Stomach (tissue), 7 donors: ENCODE data around the genes HTR2C, LRCH2, LUZP4 and KLHL13.

- PRO-cap: no peak
- RAMPAGE, long total RNA, 5 experiments: no peak in any of the 5 experiments
- RRBS: 44% methylated on average over 2 of the region's 27 CpGs
Measured at GRCh38 chrX:114583689-114584284, at the start of gene HTR2C. TSS of gene HTR2C (plus strand) at chrX:114584086.

GRCh38 chrX:115233082-115234412 is at the start of gene LRCH2:
TSS of gene LRCH2 (minus strand) at chrX:115234096.
- PRO-cap: unidirectional peak, plus-strand start at chrX:115233374; unidirectional peak, minus-strand start at chrX:115234041
- RAMPAGE, long total RNA, 5 experiments: start-site peak on the minus strand in 2 of 5 experiments, at chrX:115233827-115233995 at its widest, 13 to 16 reads per replicate
- RRBS: 41% methylated on average over 13 of the region's 64 CpGs

DNA sequence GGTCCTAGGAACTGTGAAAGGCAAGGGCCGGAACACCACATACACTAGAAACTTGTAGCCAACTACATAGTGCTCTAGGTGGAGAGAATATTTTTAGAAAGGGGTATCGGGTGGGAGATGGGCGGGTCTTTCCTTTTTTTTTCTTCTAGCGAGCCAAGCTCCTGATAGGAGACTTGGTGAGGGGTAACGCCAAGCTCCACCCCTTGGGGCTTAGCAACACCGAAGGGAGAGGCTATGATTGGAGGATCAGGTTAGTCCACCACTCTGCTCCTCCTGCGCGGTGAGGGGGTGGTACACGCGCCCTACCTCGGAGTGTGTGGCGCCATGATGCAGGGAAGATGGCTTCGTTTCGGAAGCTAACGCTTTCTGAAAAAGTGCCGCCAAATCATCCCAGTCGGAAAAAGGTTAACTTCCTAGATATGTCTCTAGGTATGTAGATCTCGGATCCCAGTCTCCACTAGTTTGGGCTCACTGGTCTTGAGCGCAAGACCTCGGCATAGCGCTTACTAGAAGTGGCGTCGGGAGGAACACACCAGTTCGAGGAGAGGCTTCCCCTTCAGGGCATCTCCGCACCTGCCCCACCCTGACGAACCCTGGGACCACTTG is at the start of gene LUZP4:
TSS of gene LUZP4 (plus strand) at position 294 of the 606 bp plus-strand sequence.
- PRO-cap: no peak
- RAMPAGE, long total RNA, 5 experiments: no peak in any of the 5 experiments
- RRBS: no CpG with 5 or more reads among the region's 26 CpGs

- PRO-cap: no peak
- RAMPAGE, long total RNA, 5 experiments: start-site peak on the minus strand in 1 of 5 experiments, at chrX:115892138-115892817 at its widest, 13 reads per replicate
- RRBS: no CpG with 5 or more reads among the region's 4 CpGs
Measured at GRCh38 chrX:115892103-115892545, 278.4 kb upstream of the AGTR2 start.

DNA sequence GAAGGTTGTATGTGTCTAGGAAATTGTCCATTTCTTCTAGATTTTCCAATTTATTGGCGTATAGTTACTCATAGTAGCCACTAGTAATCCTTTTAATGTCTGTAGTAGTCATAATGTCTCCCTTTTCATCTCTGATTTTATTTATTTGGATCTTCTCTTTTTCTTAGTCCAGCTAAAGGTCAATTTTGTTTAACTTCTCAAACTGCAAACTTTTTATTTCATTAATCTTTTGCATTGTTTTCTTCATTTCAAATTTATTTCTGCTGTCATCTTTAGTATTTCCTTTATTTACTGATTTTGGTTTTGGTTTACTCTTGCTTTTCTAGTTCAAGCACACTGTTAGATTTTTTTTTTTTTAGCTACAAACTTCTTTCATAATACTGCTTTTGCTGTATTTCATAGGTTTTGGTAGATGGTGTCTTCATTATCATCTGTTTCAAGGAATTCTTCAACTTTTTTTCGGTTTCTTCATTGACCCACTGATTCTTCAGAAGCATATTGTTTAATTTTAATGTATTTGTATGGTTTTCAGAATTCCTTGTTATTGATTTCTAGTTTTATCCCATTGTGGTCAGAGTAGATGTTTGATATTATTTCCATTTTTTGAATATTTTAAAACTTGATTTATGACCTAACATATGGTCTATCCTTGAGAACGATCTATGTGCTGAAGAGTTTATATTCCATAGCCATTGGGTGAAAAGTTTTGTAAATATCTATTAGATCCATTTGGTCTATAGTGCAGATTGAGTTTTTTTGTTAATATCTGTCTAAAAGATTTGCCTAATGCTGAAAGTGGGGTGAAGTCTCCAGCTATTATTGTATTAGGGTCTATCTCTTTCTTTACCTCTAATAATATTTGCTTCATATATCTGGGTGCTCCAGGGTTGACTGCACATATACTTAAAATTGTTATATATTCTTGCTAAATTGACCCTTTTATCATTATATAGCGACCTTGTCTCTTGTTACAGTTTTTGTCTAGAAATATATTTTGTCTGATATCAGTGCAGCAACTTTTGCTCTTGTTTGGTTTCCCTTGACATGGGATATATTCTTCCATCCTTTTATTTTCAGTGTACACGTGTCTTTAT is 238.3 kb upstream of the AGTR2 start:
- PRO-cap: no peak
- RAMPAGE, long total RNA, 5 experiments: start-site peak on the minus strand in 1 of 5 experiments, centred at position 282 of the sequence, 8 reads per replicate
- RRBS: no CpG with 5 or more reads among the region's 5 CpGs

DNA sequence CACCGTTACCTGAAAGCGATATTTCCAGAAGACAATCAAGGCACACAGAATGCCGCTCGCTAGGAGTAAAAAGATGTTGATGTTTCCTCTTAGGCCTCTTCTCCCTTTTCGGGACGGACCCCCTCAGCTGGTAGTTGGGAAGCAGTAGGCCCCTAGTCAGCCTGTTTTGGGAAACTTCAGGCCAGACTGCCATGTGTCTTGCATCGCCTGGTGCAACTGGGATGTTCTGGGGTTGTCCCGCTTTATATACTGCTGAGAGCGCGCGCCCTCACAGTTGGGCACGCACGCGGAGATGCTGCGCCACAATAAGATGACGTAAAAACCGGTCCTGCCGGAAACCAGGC is 231.2 kb upstream of the CT83 start:
- PRO-cap: no peak
- RAMPAGE, long total RNA, 5 experiments: no peak in any of the 5 experiments
- RRBS: no CpG with 5 or more reads among the region's 18 CpGs

- PRO-cap: unidirectional peak, minus-strand start at chrX:116949172
- RAMPAGE, long total RNA, 5 experiments: no peak in any of the 5 experiments
- RRBS: no CpG with 5 or more reads among the region's 6 CpGs
Measured at GRCh38 chrX:116948952-116949331, 486.2 kb upstream of the CT83 start.

DNA sequence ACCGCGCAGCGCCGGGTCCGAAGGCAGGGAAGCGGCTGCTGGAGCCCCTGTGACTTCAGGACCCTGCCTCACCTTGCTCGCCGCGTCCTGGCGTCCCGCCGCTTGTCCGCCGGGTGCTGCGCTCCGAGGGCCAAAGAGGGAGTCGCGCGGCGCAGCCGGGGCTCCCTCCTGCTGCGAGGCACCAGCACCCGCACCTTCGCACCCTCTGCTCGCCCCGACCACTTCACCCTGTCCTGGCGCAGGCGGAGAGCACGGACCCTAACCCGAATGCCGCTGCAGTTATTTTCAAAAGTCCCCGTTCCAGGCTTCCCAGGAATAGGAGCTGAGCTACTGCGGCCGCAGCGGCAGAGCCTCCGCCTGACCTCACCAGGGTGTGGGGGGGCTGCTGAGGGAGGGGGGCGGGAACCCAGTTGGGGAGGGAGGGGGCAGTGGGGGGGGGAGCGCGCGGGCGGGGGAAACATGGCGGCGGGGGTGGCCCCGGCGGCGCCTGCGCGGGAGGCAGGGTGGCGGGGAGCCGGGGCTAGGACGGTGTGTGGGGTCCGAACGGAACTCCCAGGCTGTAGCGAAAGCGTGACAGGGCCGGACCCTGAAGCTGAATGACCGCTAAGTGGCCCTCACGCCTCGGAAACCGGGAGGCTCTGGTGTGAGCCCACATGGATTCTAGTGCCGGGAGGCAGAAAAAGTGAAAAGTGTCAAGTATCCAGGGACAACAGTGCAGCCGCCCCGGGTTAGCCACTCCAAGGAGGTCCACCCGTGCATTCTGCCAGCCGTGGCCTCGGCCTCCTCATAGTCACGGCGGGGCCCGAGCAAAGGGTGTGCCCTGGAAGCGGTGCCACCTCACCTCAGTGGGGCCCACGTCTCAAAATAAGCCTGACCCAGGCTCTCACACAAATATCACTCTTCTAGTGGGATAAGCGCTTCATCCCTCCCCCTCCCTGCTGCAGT is at the start of gene KLHL13:
TSS of gene KLHL13 (minus strand) at position 375 of the 945 bp plus-strand sequence.
- PRO-cap: bidirectional peak, plus-strand start at position 523 of the sequence, minus-strand start at position 365 of the sequence
- RAMPAGE, long total RNA, 5 experiments: start-site peak on the minus strand in 4 of 5 experiments, centred at positions 338 to 363 of the sequence, 24 to 217 reads per replicate
- RRBS: 28% methylated on average over 36 of the region's 72 CpGs

GRCh38 chrX:118184705-118185143 is 68.1 kb upstream of the KLHL13 start:
- PRO-cap: no peak
- RAMPAGE, long total RNA, 5 experiments: no peak in any of the 5 experiments
- RRBS: no CpG with 5 or more reads among the region's 5 CpGs

DNA sequence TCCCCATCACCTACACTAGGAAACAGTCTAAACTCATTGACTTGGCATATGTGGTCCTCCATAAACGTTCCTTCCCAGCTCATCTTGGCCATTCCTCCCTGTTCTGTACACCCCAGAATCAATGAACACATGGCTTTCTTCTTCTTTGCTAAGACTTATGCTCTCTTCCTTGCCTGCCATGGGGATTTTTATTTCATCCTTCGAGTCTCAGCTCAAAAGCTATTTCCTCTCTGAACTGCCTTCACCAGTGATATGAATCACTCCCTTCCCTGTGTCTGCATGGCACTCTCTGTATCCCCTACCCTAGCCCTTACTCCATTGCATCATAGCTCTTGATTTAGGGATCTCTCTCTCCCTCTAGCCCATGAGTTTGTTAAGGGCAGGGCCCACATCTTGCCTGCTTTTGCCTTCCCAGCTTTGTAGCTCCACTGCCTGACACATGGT is 34.8 kb downstream of the DOCK11 start:
- PRO-cap: no peak
- RAMPAGE, long total RNA, 5 experiments: no peak in any of the 5 experiments
- RRBS: no CpG with 5 or more reads among the region's 2 CpGs

- PRO-cap: no peak
- RAMPAGE, long total RNA, 5 experiments: start-site peak on the plus strand in 3 of 5 experiments, at chrX:118566024-118566637 at its widest, 8 to 30 reads per replicate
- RRBS: no CpG with 5 or more reads among the region's 9 CpGs
Measured at GRCh38 chrX:118565882-118566853, 70.6 kb downstream of the DOCK11 start.

- PRO-cap: no peak
- RAMPAGE, long total RNA, 5 experiments: no peak in any of the 5 experiments
- RRBS: no CpG with 5 or more reads among the region's 3 CpGs
Measured at GRCh38 chrX:119015625-119016070, 41.2 kb downstream of the LONRF3 start.

GRCh38 chrX:119273199-119274065 is 37.3 kb downstream of the PGRMC1 start:
- PRO-cap: no peak
- RAMPAGE, long total RNA, 5 experiments: no peak in any of the 5 experiments
- RRBS: 68% methylated on average over 3 of the region's 78 CpGs

- PRO-cap: unidirectional peak, minus-strand start at chrX:119410568
- RAMPAGE, long total RNA, 5 experiments: no peak in any of the 5 experiments
- RRBS: no CpG with 5 or more reads among the region's 5 CpGs
Measured at GRCh38 chrX:119410442-119410684, 11.2 kb downstream of the SLC25A43 start.

DNA sequence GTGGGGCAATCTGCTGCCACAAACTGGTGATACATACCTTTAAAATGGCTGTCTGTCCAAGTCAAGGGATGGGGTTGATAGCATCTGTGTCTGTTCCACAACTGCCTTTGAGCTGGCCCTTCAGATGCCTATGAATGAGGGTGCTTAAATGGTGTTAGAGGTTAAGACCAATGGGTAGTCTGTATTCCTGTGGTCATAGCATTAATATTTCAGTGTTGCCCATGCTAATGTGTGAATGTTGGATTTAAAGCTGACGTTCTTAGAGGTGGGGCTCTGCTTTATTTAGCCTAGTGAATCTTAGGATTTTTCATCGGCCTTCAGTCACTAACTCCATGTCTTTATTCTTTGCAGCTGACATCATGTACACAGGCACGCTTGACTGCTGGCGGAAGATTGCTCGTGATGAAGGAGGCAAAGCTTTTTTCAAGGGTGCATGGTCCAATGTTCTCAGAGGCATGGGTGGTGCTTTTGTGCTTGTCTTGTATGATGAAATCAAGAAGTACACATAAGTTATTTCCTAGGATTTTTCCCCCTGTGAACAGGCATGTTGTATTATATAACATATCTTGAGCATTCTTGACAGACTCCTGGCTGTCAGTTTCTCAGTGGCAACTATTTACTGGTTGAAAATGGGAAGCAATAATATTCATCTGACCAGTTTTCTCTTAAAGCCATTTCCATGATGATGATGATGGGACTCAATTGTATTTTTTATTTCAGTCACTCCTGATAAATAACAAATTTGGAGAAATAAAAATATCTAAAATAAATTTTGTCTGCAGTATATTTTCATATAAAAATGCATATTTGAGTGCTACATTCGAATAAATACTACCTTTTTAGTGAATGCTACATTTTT is 2.5 kb downstream of the SLC25A5 start:
- PRO-cap: unidirectional peak, plus-strand start at position 256 of the sequence
- RAMPAGE, long total RNA, 5 experiments: no peak in any of the 5 experiments
- RRBS: no CpG with 5 or more reads among the region's 6 CpGs

DNA sequence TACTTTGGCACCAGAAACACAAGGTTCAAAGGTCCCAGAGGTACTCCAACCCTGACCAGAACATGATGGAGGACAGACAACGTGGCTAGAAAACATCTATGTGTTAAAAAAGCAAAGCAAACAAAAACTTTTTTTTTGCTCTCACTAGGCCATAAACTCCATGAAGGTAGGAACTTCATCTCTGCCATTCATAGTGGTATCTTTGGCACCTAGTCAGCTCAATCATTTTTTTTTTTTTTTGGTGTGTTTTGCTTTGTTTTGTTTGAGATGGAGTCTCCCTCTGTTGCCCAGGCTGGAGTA is 37.8 kb downstream of the SLC25A5 start:
- PRO-cap: no peak
- RAMPAGE, long total RNA, 5 experiments: no peak in any of the 5 experiments
- RRBS: no CpG with 5 or more reads among the region's 1 CpG

- PRO-cap: no peak
- RAMPAGE, long total RNA, 5 experiments: no peak in any of the 5 experiments
- RRBS: no CpG with 5 or more reads among the region's 9 CpGs
Measured at GRCh38 chrX:119675429-119675849, 17.5 kb downstream of the SEPTIN6 start.

DNA sequence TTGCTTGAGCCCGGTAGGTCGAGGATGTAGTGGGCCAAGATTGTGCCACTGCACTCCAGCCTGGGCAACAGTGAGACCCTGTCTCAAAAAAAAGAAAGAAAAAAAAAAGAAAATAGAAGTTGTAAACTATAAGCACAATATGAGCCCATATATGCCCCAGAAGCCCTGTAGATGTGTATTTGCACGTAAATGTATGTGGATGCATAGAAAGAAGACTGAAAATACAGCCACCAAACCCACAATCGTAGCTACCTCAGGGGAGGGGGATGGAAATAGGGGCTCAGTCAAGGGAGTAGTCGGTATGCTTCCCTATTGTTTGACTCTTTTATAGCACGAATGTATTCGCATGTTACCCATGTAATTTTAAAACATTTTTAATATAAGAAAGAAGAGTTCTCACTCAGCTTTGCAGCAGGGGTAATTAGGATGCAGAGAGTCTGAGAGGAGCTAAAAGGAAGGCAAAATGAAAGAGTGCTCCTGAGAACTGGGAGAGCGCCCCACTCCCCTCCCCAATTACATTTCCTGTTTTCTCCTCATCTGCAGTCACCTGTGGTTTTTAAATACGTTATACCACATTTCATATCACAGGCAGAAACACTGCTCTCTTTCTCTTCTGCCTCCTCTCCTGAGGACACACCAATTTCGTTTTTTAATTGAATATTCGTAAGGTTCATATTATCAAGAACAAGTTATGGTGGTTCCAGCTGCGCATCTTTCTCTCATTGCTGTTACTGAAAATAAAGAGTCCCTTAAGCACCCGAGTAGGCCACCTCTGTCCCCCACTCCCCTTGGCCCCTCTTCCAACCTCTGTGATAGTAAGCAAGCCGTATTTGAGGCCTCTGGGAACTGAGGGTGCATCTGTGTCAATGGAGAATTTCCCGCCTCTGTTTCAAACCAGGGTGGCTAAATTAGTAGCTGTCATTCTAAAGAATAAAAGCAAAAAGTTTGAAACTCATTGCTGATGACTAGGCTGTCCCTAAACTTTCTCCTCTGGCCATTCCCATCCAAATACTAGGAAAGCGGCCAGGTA is 10.7 kb downstream of the SEPTIN6 start:
- PRO-cap: no peak
- RAMPAGE, long total RNA, 5 experiments: no peak in any of the 5 experiments
- RRBS: no CpG with 5 or more reads among the region's 16 CpGs

DNA sequence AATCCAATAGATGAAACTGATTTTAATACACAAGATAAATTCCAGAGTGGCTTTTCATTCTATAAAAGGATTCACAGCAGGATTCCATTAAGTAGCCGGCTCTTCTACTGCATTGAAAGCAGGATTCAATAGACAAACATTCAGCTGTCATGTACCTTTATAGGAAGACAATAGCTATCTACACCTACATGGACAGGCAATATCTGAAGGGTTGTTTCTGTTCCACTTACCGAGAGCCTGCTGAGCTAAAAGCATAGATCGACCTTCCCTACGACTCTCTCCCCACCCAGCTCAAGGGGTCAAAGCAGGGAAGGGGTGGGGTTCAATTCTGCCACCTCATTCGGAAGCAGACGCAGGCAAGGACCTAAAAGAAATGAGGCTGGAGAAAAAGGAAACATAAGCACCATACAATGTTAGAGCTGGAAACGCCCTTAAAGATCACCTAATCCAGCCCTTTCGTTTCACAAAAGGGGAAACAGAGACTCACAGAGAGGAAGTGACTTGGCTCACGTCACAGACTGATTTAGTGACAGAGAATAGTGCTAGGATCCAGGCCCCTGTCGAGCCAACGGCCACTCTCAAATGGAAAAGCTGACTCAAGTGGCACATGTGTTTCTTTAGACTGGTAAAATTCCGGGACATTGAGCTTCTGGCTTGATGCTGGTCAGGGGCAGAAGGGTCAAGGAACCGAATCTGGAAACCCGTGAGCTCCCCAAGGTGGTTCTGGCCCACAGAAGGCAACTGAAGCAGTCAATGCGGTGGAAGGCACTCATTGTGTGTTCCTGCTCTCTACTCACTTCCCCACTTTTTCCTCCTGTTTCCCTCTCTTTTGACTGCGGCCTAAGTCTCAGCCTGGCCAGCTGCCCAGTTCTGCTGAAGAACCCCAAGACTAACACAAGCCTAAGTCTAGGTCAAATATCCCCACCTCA is 7.6 kb downstream of the SEPTIN6 start:
- PRO-cap: no peak
- RAMPAGE, long total RNA, 5 experiments: no peak in any of the 5 experiments
- RRBS: no CpG with 5 or more reads among the region's 16 CpGs

DNA sequence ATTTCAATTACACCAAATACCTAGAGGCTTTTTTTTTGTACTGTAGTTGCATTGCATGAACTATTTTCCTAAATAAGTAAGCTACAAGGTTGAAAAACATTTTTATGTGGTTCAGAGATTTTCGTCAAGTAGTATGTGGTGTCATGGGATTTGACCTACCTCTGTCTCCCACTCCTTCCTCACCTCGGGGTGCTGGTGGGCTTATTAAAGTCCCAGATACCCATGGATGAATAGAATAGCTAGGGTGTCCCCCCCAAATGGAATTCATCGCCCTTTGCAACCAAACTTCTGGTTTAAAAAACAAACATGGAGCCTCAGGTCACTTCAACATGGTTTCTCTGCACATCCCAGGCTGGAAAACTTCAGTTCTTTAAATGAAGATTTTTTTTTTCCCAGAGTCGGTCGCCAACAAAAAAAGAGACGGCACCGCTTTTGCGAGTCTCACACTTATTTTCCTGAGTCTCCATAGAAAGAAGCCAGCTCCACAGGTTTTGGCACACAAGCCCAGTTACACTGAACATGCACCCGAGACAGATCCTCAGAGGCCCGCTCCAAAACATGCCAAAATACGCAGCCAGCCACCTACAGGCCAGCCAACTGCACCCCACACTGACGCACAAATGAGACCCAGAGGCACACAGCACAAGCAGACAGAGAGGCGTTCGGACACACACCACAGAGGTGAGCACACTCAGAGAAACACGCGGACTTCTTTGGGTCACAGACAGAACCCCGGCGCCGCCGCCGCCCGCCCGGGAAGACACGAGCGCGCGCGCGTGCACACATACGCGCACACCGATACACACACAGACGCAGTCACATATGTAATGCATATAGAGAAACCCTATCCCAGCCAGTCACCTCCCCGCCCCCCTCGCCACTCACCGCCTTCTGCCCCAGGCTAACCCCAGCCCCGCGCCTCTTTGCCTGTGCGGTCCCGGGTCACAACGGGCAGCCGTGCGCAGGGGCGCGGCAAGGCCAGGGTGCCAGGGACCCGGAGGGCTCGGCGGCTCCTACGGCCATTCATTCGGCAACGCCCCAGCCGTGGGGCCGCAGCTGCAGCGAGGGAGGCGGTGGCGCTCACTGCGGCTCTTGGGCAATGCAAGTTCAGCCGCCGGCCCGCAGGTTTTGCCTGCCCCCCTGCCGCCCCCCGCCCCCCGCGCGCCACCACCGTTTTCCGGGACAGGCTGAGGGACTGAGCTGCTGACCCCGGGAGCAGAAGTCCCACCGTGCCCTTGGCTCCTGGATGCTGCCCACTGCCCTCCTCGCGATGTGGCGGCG is 801 bp downstream of the SEPTIN6 start:
- PRO-cap: bidirectional peak, plus-strand start at position 649 of the sequence, minus-strand start at position 618 of the sequence; unidirectional peak, minus-strand start at position 758 of the sequence
- RAMPAGE, long total RNA, 5 experiments: no peak in any of the 5 experiments
- RRBS: 14% methylated on average over 24 of the region's 73 CpGs